Measurements from ENCODE around the genes GRIK1, KRTAP19-6, MRAP and C21orf62.

GRCh38 chr21:26844648-26845233 is 468 bp downstream of the ADAMTS1 start:
- PRO-cap, result bidirectional peak, plus-strand start at chr21:26844695, minus-strand start at chr21:26844410

- PRO-cap, result no peak
Observed at GRCh38 chr21:28048147-28048704, 836.9 kb downstream of the N6AMT1 start.

- PRO-cap, result no peak
Observed at GRCh38 chr21:28376131-28376929, 508.8 kb downstream of the N6AMT1 start.

- PRO-cap, result no peak
Observed at GRCh38 chr21:28393154-28393696, 491.9 kb downstream of the N6AMT1 start.

- PRO-cap, result no peak
Observed at GRCh38 chr21:29080427-29081188, 7.2 kb upstream of the CCT8 start.

DNA sequence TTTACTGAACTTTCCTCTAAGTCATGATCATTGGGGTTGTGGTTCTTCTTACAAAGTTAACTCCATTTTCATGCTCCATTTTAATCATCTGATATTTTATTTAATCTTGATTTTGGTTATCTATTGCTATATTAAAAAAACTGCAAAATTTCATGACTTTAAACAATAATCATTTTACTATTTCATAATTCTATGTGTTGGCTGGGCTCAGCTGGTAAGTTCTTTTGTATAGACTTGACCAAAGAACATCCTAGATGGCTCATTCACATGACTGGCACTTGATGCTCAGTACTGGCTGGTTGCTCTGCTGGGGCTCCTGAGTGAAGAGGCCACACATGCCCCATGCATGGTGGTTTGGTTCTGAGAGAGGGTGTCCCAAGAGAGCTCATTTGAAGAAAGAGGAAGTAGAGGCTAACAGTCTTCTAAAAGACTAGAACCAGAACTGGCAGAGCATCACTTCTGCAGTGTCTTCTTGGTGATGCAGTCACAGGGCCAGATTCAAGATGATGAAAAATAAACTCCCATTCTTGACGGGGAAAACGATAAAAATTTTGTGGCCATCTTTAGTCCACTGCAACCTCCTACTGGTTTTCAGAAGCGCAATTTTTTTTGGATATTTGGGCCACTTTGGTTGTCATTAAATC is 5.3 kb upstream of the BACH1 start:
- PRO-cap, result no peak

DNA sequence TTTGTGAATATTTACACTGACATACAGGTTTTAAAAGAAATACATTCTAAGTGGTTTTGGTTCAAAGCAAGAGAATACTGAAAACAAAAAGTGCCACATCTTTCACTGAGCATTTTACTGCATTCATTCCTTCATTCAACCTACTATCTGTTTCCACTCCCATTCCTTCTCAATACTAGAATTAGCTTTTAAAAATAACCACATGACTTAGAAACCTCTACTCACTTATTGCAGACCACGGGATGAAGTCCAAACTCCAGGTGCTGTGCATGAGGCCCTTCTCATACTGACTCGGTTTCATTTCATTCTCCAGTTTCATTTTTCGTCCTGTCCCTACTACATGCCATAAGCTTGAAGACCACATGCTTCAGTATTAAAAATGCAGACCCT is 2.3 kb upstream of the BACH1 start:
- PRO-cap, result no peak

DNA sequence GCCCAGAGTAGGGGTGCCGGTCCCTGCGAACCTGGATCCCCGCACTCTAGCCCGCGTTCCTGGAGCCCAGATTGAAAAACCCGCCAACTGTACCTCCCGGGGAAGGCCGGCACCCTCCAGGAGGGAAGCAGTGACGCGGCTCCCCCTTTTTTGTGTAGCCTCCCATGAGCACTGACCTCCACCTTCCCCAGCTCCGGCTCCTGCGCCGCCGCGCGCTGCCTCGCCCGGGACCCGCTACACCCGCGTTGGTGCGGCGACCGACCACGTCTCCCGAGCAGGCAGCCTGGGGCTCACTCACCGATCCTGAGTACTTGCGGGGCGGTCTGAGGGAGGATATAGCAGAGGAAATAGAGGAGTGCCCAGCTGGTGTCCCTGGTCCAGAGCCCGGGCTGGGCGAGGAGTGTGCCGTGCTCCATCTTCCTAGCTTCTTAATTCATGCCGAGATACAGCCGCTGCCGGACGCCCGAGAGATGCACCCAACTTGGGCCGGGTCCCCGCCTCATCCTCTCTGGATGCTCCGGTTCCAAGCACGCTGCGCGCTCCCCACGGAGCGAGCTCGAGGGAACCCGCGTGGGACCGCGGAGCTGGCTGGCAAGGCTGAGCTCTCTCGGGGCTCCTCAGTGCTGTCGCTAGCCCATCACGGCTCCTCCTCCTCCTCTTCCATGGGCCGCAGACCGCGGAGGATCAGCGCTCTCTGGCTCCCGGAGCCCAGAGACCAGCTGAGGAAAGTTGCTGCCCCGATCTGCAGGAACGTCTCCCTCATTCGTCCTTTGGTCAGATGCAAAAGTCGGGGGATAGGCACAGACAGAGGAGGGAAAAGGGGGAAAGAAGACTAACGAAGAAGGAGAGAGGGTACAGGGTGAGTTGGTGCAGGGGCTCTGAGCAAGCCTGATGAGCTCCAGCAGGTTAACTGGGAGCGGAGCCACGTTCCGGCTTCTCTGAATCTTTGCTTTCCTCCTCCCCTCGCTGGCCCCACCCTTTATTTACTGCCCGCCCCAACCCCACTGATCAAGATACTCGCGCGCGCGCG is at the start of gene GRIK1:
Gene GRIK1, minus strand, starts transcription at position 912 of the 1,030 bp plus-strand sequence.
- PRO-cap, result no peak

- PRO-cap, result no peak
Observed at GRCh38 chr21:30541738-30542282, at the start of gene KRTAP19-6. Gene KRTAP19-6 (minus strand): TSS chr21:30541864.

DNA sequence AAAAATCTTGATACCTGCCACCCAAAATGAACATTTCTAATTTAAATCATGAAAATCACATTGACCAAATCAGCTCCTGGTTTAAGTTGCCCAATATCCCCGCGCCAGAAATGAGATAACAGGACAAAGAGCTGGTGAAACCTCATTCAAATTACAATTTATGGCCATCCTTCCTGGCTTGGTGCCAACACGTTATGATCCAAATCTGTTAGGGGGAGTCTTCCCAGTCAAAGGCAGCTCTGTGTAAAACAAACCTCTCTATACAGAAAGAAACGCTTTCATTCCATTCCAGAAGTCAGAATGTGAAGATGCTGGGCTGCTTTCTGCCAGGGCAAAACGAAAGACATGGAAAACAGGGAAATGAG is 53.4 kb upstream of the TIAM1 start:
- PRO-cap, result bidirectional peak, plus-strand start at position 281 of the sequence, minus-strand start at position 196 of the sequence

GRCh38 chr21:31543208-31543605 is 116.3 kb upstream of the SOD1 start:
- PRO-cap, result no peak

- PRO-cap, result unidirectional peak, minus-strand start at chr21:31660227
Observed at GRCh38 chr21:31659884-31660675, 587 bp downstream of the SOD1 start.

DNA sequence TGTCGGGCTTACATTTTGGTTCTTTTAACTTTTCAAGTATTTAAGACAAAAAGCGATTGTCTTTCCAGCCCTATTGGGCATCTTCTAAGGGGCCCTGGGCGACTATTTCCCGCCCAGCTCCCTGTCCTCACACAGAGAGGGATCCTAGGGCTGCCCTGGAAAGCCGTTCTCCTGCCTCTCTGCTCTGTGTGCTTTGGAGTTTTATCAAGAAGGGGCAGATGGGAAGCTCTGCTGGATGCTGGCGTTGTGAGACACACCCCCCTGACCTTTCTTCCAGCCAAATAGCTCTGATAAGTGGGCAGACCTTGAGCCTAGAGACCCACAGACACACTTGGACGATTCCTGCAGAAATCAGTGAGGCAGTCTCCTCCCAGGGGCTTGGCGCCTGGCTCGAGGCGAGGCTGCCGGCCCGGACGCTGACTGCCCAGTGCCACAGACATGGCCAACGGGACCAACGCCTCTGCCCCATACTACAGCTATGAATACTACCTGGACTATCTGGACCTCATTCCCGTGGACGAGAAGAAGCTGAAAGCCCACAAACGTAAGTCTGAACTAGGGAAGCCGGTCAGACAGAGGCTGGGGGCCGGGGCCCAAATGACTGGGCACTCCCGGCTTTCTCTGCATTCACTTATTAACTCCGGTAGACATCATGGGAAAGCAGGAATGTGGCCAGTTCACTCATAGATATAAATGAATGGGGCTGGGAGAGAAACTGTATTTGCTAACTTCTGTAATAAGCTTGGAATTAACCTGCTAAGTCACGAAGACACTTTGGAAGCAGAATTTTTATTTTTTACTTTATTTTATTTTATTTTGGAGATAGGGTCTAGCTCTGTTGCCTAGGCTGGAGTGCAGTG is at the start of gene MRAP:
Gene MRAP, plus strand, starts transcription at position 322 of the 860 bp plus-strand sequence.
- PRO-cap, result no peak

DNA sequence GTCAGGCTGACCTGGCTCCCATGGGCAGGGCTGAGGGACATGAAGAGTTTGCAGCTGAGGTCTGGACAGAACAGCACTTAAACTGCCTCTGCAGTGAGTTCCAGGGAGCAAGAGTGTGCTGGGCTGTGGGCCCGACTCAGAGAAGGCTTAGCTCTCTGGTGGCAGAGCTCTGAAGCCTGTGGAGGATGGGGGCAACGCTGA is 42.4 kb downstream of the URB1 start:
- PRO-cap, result no peak

DNA sequence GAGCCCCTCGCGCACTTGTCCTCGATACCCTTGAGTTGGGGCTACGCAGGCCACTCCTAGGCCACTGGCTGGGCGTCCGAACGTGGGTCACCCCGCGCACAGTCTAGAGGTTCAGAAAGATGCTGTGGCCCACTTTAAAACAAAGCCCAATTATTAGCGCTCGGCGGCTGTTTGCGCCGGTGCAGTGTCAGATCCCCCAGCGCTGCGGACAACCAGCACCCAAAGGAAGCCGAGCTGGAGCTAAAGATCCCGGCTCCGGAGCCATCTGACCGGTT is 740 bp upstream of the EVA1C start:
- PRO-cap, result no peak

- PRO-cap, result no peak
Observed at GRCh38 chr21:32425910-32427119, 13.8 kb downstream of the EVA1C start.

DNA sequence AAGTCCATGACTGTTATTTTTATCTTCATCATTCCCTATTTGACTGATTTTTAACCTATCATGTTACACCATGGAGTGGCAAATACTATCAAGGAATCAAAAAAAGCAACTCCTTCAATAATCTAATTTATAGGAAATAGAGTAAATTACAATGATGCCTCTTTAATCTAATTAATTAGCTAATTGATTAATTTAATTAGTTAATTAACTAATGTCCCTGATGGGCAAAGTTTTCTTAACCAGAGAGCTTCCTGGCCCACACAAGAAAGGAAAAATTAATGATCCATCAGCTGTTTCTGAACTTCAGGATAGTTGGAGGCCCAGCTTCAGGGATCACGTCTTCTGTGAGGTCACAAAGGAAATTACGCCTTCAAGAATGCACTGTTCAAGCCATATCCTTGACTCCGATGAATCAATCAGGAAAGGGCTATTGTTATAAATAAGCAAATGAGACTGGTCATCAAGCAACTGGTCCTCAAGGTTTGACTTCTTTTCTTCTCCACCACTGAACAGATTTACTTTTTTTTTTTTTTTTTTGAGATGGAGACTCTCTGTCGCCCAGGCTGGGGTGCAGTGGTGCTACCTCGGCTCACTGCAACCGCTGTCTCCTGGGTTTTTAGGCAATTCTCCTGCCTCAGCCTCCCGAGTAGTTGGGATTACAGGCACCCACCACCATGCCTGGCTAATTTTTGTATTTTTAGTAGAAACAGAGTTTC is 40.7 kb downstream of the TCP10L start:
- PRO-cap, result no peak

GRCh38 chr21:32573092-32573560 is 12.2 kb downstream of the TCP10L start:
- PRO-cap, result no peak

- PRO-cap, result no peak
Observed at GRCh38 chr21:32732479-32732678, 4.6 kb upstream of the SYNJ1 start.

GRCh38 chr21:32813469-32813896 is at the start of gene C21orf62:
Gene C21orf62 (minus strand): TSS chr21:32813703.
- PRO-cap, result no peak